Duodenum (tissue), 1 donor: ENCODE measurements around a stretch of chr16.

GRCh38 chr16:8903743-8904118 lies 21.6 kb downstream of the LITAFD start:
- PRO-cap, result no peak

- PRO-cap, result no peak
Observed at GRCh38 chr16:8928116-8928780, 35.5 kb downstream of the USP7 start.

DNA sequence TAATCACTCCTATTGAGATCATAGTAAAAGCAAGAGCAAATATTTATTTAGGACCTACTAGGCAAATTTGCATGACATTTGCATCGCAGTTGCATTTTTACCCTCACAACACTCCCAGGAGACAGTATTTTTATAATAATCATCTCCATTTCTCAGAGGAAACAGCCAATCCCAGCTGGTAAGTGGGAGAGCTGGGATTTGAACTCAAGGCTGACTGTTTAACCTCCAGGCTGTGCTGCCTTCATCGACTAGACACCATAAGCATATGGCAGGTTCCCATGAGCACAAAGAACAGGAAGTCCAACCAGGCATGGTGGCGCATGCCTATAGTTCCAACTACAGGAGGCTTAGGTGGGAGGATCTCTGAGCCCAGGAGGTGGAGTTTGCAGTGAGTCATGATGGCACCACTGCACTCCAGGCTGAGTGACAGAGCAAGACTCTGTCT lies 28.1 kb upstream of the USP7 start:
- PRO-cap, result no peak

DNA sequence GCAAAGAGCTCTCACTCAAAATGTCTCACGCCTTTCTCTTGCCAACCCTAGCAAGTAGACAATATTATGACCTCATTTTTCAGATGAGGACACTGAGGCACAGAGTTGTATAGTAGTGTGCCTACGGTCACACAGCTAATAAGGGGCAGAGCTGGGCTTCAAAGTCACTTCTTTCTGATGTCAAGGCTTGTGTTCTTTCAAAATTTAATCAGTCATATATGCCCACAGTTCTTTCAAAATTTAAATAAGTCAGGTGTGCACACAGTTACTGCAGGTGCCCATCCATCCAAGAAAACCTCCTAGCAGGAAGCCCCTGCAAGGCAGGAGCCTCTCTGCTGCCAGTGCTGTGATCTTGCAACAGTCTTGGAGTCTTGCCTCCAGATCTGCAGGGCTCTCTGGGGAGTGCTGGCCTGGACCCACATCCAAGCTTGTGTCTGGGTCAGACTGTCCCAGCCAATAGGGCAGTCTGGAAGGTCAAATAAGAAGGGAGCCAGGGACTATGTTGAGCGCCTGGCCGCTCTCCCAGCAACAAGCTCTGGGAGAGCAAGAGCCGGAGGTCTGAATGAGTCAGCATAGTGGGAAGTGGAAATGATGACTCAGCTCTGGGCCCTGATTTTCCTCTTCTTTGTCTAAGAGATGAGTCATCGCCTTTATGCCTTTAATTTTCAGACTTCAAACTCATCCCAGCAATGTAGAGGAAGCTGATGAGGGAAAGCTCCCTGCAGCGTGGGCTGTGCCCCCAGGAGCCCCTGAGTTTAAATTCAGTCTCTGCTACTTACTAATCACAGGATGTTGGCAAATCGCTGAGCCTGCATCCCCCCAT lies 43.9 kb upstream of the HAPSTR1 start:
- PRO-cap, result no peak

DNA sequence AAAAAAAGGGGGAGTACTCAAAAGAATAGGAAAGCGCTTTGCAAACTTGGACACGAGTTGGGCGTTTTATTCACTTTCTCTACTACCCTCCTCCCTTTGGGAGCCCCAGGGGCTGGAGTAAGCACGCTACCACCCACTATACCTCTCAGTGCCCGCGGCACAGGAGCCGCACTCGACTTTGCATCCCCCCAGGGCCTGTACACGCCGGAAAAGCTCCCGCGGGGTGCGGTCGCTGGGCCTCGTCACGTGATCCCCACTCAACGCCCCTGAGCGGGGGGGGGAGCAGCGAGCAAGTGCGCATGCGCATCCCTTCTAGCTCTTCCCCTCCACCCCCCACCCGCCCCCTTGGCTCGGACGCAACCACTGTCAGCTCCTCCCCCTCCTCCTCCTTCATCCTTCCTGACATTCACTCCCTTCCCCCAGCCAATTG lies 444 bp upstream of the HAPSTR1 start:
- PRO-cap, result bidirectional peak, plus-strand start at position 166 of the sequence, minus-strand start at position 215 of the sequence

GRCh38 chr16:9092170-9092869 lies 876 bp downstream of the HAPSTR1 start:
- PRO-cap, result bidirectional peak, plus-strand start at chr16:9092497, minus-strand start at chr16:9092241

- PRO-cap, result no peak
Observed at GRCh38 chr16:9102701-9103241, 11.3 kb downstream of the HAPSTR1 start.

DNA sequence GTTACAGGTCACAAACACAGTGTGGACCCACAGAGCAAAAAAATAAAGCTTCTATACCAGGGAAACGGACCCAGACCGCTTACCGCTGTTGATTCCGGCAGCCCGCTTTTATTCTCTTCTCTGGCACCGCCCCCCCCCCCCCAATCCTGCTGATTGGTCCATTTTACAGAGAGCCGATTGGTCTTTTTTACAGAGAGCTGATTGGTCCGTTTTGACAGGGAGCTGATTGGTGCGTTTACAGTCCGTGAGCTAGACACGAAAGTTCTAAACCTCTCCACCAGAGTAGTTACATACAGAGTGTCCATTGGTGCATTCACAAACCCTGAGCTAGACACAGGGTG lies 92.2 kb downstream of the HAPSTR1 start:
- PRO-cap, result no peak

DNA sequence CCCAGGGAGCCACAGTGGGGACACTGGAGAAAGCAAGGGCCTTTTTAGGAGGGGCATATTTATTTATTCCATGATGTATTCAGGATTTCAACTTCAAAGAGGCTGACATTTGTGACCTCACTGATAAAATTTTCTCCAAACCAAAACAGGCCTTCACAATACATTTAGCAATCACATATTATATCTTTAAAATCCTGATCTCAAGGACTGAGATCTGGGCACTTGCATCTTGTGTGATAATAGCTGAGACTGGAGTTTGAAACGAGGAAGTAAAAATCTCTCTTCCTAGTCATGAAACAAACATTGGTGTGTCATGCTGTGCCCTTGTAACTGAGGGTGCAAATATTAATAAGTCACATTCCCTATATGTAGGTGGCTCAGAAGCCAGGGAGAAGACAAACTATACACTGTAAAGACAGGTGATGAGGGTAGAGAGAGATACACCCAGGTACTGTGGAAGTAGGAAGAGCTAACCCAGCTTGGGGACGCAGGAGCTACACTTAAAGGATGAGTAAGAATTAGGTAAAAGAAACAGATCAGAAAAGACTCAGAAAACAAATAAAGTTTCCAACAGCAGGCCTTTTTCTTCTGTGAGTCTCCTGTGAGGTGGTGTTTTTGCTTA lies 335.9 kb downstream of the GRIN2A start:
- PRO-cap, result no peak

GRCh38 chr16:10045849-10046161 lies 136.4 kb downstream of the GRIN2A start:
- PRO-cap, result no peak

DNA sequence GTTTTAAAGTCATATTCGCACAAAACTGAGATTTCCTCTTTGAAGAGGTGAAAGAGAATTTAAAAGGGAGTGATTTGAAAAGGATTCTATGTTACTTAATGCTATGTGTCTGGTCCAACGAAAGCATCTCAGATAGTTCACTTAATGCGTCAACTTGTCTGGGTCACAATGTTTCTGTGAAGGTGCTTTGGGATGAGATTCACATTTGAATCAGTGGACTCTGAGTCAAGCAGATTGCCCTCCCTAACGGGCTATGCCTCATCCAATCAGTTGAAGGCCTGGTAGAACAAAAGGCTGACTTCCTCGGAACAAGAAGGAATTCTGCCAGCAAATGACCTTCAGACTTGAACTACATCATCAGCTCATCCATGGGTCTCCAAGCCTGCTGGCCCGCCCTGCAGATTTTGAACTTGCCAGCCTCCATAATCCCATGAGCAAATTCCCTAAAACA lies 15.3 kb downstream of the EMP2 start:
- PRO-cap, result no peak

- PRO-cap, result no peak
Observed at GRCh38 chr16:10577253-10578327, 2.8 kb downstream of the EMP2 start.

- PRO-cap, result unidirectional peak, plus-strand start at chr16:10617484
Observed at GRCh38 chr16:10616948-10617690, 36.7 kb upstream of the EMP2 start.

GRCh38 chr16:10931026-10931484 lies 11.2 kb downstream of the DEXI start:
- PRO-cap, result no peak

DNA sequence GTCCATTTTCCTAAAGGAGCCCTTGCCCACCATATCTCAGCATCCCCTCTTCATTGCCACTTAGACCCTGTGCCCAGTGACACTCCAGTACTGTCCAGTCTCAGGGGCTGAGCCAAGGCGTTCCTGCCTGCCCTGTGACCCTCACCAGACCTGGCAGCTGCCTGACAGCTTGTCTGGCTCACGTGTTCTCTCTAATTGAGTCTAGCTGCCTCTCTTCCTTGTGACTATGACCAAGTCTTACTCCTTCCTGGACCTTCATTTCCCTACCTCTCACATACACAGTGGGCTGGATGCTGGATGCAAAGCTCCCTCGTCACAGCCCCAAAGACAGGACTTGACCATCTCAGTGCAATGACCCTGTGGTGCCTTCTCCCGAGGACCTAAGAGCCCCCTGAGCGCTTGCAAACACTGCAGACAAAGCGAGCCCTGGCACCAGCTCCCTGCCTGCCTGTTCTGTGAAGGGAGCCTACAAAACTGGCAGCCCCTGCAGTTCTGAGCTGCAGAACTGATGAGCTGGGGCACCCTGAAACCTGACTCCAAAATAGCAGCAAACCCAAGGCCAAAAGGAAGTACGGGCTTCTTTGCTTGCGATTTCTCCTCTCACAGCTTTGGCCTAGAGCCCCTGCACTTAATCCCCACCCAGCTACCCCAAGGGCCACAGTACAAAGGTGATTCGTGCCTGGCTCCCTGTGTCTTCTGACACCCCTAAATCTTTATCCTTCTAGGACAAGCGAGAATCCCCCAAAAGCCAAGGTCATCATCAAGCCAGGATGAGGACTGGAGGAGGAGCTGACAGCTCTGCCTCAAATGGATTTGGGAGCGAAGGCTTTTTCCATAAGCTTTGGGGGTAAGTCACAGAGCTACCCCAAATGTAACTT lies 1.6 kb downstream of the DEXI start:
- PRO-cap, result no peak

DNA sequence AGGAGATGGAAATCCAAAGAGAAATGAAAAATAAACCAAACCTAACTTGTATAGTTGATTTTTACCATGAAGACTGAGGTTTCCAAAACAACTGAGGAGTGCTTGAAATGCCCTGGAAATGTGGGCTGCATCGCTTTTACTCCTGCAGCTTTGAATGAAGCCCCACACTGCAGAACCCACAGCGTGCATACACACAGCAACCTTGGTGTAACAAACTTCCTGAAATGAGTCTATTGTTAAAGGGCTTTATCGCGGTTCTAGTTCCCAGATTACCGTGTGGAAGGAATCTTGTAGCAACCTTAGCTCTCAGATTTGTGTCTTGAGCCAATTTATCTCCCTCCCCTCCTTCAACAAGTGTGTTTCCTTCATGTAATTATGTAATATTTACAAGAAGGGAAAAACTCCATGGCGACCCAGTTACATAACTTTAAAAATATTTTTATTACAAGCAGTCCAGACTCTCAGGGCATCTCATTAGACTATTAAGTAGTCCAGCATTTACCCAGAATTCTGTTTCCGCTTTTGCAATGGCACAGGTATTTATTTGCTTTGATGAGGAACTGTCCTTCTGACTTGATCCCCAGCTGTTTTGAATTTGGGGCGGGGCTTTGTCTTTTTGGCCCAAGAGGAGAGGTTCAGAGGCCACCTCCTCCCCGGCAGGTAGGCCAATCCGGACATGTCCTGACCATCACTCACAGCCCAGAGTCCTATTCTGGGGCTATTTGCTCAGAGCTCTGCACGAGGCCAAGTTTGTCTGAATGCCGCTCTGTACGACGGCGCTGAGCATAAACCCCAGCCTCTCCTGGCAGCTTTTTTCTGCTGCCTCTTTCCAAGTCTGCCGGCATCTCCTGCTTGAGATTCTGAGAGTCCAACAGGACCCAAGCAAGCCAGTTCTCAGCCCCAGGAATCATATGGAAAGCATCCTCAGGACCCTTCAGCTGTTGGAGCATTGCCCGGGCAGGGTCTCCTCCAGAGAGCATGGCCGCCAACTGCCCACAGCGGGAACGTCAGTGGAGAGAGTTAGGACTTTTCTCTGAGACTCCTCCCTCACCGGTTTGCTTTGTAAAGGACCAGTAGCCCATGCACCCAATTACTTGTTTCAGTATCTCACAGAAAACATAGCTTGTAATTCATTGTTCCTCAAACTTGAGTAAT lies 35.6 kb downstream of the CLEC16A start:
- PRO-cap, result no peak

DNA sequence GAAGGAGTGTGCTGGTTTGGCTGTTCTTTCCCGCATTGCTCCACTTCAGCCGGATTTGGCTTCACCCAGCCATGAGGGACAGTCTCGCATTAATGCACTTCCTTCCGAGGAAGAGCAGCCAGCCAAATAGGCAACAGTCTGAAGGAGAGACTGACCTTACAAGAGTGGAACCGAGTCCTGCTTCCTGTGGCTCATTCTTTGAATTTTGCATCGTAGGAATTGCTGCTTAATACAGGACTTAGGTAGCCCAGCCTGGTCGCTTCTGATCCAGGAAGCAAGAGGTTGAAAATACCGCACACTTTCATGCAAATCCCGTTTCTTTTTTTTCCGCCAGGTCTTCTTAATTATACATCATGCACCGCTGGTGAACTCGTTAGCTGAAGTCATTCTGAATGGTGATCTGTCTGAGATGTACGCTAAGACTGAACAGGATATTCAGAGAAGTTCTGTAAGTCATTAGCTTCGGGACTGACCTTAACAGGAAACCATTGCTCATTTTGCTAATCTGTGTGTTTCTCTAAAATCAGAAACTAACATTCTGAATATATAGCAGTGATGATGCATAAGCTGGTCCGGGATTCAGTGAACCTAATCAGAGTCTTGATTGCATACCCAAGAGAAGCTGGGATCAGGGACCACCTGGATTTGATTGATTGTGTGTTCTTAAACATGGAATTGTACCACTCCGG lies 38.3 kb downstream of the CLEC16A start:
- PRO-cap, result no peak

DNA sequence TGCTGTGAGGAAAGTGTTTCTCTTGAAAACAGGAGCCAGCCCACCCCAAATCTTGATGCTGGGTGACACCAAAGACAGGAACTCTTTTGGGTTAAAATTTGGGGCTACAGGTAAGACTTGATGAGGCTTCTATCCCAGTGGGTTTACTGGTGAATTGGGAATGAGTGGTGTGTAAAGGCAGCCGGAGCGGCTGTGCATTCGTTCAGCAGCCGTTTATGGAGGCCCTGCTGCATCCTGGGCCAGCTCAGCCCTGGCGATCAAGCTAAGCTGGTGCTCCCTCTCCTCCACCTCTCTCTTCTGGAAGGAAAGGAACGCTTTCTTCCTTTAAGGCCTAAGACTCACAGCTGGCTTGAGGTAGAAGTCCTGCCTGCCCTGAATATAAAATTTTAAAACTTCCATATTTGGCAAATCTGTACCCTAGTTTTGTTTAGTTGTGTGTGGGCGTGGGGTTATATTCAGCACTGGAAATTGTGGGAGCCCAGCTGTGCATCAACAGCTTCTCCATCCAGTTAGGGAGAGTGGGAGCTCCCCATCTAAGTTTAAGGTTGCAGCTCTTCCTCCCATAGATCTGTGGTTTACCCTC lies 138.1 kb downstream of the CLEC16A start:
- PRO-cap, result no peak

- PRO-cap, result no peak
Observed at GRCh38 chr16:11297494-11298122, 16.5 kb upstream of the PRM1 start.

DNA sequence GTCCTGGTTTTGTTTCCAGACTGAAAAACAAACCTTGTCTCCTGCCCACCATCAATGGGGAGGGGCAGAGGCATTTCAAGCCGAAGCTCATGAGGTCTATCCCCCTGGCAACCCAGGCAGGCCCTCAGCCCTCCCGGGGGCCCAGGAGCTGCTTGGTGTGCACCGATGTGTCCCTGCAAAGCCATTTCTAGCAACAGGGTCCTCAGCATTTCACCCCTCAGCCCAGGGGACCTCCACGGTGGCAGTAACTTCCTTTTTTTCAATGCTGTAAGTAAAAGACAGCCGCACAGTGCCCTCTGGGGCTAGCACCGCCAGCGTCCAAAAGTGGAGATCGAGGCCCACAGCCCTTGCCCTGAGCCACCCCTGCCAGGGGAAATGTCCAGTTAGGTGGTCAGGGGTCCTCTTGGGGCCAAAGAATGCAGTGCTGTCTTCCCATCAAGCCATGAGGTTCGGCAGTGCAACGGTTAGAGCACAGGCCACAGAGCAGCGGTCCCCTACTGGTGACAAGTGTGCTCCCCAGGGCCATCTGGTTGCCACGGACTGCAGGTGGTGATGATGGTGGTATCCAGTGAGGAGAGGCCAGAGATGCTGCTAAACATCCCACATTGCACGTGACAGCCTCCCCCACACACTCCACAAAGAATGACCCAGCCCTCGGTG lies 20.2 kb downstream of the ENSG00000188897 start:
- PRO-cap, result no peak